Sternocleidomastoid (tissue), 1 donor: ENCODE data around the genes DSC2, DSG1 and ASXL3.

DNA sequence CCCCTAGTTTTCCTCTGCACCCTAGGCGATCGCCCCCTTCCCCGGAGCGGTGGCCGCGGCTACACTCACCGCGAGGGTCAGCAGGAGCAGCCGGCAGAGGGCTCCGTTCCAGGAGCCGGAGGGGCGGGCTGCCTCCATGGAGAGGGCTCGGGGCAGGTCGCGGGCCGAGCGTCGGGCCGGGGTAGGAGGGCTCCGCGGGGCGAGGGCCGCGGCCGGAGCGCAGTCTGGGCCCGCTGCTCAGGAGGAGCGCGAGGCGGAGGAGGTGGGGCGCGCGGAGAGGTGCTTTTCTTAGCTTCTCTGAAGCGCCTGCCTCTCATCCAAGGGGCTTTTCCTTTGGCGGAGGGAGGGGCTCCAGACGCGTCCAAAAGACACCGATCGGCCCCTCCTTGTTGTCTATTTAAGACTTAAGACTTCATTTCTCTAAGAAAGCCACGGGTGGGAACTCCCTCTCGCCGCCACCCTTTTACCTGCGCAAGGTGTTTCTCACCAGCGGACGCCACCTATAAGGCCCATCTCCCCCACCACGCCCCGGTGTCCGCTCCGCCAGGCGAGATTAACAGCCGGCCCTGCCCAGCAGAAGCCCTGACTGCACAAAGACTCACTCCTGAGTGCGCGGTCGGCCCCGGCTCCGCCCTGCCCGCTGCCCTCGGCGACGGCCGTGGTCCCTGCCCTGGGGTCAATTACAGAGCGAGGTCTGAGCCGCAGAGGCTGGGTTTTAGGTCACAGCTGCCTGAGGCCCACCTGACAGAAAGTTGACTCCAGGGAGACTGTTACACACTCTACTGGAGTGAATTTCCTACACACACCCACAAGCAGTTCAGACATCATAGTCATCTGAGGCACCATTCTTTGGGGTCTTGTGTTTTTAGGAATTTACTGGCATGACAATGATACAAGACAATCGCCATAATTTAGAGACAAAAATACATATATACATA lies at the start of gene DSC2:
Gene DSC2, minus strand, starts transcription at position 588 of the 938 bp plus-strand sequence.
- PRO-cap: bidirectional peak, plus-strand start at position 131 of the sequence, minus-strand start at position 118 of the sequence; unidirectional peak, minus-strand start at position 610 of the sequence; unidirectional peak, minus-strand start at position 772 of the sequence

DNA sequence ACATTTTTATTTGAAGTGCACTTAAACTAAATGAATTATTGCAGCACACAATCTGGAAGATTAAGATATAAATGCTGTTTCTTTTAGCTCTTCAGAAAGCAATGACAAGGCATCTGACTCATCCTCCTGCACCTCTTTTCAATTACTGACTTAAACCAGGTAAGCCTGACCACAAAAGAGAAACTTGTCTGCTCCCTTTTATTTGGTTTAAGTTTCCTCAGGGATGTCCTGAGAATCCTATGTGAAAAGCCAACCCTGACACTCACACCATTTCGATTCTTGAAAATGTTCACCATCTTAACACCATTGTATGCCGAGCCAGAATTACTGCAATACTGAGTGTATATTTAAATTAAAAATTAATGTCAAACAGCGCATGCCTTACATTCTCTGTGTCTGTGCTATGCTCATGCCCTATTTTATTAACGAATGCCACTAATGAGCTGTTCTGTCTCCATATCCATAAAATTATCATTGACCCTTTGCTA lies 859 bp upstream of the DSC2 start:
- PRO-cap: no peak

DNA sequence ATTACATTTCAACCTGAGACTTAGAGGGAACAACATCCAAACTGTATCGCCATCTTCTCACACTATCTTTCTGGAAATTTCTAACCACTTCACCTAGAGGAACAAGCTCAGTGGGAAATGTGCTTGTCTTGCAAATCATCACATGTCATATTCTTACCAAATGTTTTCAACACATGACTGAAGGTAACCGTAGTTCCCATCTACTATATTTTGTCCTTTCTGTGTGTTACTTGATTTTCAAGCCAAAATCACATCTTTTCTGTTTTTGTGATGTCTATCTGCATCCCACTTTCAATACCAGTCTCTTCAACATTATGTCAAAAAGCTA lies 66.5 kb upstream of the DSC1 start:
- PRO-cap: no peak

- PRO-cap: no peak
These were observed 73.1 kb upstream of the DSG1 start for GRCh38 chr18:31244651-31245387.

GRCh38 chr18:31278653-31279153 lies 39.3 kb upstream of the DSG1 start:
- PRO-cap: no peak

GRCh38 chr18:31317951-31318500 lies at the start of gene DSG1:
Gene DSG1, plus strand, starts transcription at chr18:31318160.
- PRO-cap: no peak

DNA sequence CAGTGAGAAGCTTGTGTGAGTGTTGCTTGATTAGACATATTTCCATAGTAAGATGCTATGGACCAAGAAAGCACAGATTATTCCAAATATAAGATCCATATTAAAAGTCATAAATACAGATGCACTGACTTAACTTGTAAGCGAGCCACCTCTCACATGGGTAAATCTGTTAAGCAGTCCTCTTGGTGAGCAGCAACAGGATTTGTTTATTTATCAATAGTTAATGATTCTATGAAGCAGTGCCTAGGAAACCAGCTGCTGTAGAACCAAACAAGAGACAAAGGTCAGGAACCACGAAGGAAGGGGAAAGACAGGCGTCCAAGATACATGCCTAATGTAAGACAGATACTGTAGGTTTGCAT lies 24.9 kb downstream of the DSG4 start:
- PRO-cap: no peak

- PRO-cap: no peak
These were observed 11.4 kb upstream of the DSG2 start for GRCh38 chr18:31486473-31487173.

DNA sequence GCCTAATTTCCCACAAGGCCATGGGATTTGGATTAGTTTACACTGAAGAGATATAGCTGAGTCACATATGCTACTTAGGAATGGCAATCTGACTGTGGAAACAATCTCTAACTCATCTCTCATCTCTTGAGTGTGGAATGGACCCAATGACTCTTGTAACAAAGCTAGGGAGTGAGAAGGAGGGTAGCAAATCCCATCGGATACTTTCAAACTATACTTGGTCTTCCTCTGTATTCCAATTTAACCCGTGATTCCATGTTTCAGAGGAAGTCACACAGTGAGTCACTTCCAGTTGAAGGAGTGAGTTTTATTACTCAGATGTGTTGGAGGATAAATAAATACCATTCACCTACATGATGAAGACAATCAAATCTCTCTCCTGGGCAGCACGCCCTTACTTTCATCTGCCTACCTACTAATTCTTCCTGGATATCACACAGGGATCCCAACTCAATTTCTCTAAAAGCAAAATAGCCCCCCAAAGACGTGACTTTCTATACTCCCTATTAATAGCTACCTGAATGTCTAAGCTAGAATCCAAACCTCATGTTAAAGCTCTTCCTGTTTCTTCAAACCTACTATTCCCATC lies 5.0 kb downstream of the B4GALT6 start:
- PRO-cap: no peak

- PRO-cap: bidirectional peak, plus-strand start at chr18:31943380, minus-strand start at chr18:31943121; unidirectional peak, plus-strand start at chr18:31943569; bidirectional peak, plus-strand start at chr18:31943844, minus-strand start at chr18:31943732
These were observed 582 bp upstream of the TRAPPC8 start for GRCh38 chr18:31943326-31944093.

GRCh38 chr18:32308752-32309283 lies 119.0 kb downstream of the MEP1B start:
- PRO-cap: no peak

- PRO-cap: no peak
These were observed 134.3 kb downstream of the MEP1B start for GRCh38 chr18:32323931-32324663.

- PRO-cap: no peak
These were observed 2.0 kb downstream of the GAREM1 start for GRCh38 chr18:32468674-32469157.

GRCh38 chr18:32471453-32471818 lies 754 bp upstream of the GAREM1 start:
- PRO-cap: no peak

- PRO-cap: no peak
These were observed 124.2 kb downstream of the CCDC178 start for GRCh38 chr18:33316216-33316792.

DNA sequence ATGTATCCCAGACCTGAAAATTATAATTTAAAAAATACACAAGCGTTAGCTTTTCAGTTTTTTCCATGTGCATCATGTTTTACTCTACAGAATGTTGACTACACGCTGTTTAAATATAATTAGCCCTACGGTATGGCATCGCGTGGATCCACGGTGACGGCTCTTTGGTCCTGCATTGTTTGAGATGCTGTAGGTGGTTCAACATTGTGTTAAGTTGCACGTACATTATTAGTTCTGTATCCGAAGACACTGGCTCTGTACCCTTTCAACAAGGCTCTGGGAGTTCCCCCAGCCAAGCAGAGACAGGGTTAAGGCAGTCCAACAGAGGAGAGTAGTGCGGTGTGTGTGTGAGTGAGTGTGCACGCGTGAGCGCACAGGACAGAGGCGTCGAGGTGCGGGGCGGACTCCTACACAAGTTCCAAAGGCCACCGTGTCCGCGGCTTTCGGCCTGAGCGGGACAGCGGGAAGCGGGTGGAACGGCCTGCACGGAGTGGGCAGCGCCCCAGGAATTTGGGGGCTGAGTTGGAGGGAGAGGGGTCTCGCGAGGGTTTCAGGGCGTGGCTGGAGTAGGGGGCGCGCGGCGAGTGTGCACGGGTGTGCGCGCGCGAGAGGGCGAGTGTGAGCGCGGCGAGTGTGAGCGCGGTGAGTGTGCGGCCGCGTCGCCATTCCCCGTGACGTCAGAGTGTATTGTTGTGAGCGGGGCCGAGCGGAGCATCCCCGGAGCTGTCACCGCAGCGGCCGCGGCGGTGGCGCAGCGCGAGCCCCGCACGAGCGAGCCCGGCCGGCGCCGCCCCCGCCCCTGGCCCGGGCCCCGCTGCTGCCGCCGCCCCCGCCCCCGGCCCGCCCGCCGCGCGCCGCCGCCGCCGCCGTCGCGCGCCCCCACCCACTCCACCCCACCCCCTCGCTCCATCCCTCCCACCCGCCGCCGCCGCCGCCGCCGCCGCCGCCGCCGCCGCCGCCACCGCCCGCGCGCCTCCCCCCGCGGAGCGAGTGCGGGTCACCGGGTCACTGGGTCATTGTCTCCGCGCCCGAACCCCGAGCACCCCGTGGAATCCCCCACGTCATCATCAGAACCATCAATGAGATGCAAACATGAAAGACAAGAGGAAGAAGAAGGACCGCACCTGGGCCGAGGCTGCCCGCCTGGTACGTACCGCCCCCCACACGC lies at the start of gene ASXL3:
Gene ASXL3, plus strand, starts transcription at position 680 of the 1,168 bp plus-strand sequence.
- PRO-cap: unidirectional peak, minus-strand start at position 753 of the sequence; unidirectional peak, minus-strand start at position 887 of the sequence

DNA sequence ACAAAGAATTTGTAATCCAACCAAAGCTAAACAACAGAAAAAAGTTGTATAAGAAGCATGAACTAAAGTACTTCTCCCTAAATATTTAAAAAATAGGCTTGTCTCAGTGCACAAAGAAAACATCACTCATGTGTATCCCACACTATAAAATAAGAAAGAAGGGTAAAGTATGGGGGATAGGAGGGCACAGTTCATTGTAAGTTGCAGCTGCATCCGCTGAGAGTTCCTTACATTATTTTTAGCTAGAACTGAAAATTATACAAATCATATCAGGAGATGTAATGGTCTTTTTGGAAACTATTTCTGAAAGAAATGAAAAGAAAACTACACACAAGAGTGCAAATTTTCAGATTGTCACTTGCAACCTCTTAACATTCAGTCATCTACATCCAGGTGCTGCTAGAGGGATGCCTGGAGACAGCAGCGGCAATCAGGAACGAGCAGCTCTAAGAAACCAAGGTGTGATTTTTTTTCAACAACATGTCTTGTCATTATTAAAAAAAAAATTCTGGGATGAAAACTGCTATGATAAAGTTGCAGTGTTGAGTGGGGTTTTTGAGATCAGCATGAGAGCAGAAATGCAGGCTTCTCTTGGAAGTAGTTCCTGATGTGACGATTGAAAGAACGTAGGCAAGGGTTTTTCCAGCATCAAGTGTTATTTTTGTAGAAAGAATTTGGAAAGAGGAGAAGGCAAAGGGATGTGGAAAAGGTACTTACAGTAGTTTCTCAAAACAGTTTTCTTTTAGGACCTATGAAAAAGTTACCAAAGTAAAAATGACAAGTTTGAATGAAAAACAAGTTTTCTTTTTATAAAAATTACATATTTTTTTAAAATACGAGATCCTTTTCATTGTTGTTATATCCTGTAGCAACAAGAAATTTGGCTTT lies 273.8 kb downstream of the ASXL3 start:
- PRO-cap: no peak

DNA sequence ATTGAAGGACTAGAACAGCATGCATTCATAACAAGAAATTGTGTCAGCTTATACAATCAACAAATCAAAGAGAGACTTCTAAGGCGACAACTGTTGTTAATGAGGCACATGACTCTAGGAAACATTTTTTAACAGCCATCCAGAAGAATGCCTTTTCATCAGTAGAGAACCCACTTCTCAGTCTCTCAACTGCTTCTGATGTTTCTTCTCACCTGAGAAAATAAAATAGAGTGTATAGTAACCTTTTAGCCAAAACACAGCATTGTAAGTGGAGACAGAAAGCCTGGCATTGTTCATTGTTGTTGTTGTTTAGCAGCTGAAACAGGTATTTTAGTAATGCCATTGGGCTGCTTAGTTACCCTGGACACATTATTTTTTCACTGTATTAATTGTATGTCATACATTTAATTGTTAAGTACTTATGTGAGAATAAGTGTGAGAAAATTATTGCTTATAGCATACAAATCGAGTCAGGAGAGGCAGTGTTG lies 45.0 kb upstream of the NOL4 start:
- PRO-cap: no peak

GRCh38 chr18:34834902-34835401 lies 124.9 kb downstream of the DTNA start:
- PRO-cap: no peak

GRCh38 chr18:35027126-35027832 lies 13.9 kb upstream of the MAPRE2 start:
- PRO-cap: no peak